AG09309 (cell line): ENCODE measurements around a stretch of chr6.

- RRBS: no CpG with 5 or more reads among the region's 4 CpGs
These were observed 362.4 kb downstream of the FARS2 start for GRCh38 chr6:5623692-5624171.

DNA sequence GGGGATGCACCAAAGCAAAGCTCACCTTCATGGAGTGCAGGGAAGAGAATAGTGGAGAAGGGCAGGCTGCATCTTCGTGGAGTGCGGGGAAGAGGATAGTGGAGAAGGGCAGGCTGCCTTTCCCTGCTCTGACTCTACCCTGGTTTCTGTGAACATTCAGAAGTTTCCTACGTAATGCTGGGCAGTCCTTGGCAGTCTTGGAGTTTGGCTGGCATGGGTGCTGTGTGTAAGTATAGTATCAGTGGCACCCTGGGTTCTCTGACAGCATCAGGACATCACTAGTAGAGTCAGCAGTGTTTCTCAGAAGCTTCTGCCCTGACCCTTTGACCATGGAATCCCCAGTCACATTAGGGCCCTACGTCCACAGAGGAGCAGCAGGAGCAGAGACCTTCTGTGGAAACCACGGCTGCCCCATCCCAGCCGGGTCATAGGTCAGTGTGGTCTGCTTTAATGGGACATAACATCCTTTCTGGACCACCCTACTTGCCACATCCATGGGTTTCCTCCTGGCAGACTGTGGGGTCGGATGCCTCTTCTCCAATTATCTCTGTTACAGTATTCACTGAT is 352.9 kb downstream of the NRN1 start:
- RRBS: no CpG with 5 or more reads among the region's 7 CpGs

DNA sequence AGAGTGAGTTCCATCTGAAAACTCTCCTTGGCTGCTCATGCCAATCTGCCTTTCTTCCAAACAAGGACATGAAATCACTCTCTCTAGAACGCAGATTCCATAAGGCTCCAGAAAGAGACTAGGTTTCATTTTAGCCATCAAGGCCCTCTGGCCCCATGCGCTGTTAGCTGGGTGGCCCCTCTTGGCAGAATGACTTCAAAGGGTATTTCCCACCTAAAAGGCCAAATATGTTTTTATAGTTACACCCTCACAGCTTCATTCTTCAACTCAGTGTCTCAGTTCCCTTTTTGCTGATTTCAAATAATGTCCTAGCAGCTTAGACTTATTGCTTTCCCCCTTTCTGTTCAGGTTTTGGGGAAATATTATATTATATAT is 70.8 kb upstream of the F13A1 start:
- RRBS: no CpG with 5 or more reads among the region's 2 CpGs

GRCh38 chr6:6586643-6587758 is 1.5 kb upstream of the LY86 start:
- RRBS: no CpG with 5 or more reads among the region's 10 CpGs

DNA sequence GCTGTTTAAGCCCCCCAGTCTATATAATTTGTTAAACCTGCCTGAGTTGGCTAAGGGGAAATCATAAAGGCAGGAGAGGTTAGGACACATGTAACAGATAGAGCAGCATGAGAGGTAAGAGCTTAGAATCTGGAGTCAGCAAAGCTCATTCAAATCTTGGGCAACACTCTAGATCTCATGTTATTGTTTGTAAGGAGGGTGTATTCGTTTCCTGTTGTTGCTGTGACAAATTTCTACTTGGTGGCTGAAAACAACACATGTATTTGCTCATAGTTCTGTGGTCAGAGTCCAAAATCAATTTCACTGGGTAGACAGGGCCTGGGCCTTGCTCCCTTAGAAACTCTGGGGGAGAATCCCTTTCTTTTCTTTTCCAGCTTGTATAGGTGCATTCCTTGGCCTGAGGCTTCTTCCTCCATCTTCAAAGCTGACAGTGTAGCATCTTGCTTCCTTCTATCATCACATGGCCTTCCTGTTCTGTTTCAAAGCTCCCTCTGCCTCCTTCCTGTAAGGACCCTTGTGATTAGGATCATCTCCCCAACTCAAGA is 4.4 kb downstream of the LY86 start:
- RRBS: no CpG with 5 or more reads among the region's 1 CpG

DNA sequence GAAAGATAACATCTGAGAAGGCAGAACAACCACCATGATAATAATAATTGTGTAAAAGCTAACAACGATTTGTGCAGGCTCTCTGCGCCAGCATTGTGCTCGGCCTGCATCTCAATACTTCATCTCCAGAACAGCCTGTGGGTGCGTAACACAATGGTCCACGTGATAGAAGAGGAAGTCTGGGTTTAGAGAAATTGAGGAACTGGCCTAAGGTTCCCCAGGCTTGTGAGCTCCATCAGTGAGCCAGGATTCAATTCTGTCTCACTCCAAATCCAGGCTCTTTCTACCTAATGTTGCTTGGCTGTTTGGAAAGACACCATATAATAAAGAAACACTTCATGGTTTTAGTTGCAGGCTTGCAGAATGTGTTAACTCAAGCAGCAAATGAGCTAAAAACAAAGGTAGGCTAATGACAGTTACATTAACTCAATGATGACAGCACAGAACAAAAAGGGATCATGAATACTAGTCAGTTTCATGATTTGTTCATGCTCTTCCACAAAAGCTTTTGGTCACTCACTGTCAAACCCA is 71.3 kb downstream of the LY86 start:
- RRBS: no CpG with 5 or more reads among the region's 5 CpGs

- RRBS: no CpG with 5 or more reads among the region's 7 CpGs
These were observed 77.0 kb downstream of the LY86 start for GRCh38 chr6:6665602-6665925.

DNA sequence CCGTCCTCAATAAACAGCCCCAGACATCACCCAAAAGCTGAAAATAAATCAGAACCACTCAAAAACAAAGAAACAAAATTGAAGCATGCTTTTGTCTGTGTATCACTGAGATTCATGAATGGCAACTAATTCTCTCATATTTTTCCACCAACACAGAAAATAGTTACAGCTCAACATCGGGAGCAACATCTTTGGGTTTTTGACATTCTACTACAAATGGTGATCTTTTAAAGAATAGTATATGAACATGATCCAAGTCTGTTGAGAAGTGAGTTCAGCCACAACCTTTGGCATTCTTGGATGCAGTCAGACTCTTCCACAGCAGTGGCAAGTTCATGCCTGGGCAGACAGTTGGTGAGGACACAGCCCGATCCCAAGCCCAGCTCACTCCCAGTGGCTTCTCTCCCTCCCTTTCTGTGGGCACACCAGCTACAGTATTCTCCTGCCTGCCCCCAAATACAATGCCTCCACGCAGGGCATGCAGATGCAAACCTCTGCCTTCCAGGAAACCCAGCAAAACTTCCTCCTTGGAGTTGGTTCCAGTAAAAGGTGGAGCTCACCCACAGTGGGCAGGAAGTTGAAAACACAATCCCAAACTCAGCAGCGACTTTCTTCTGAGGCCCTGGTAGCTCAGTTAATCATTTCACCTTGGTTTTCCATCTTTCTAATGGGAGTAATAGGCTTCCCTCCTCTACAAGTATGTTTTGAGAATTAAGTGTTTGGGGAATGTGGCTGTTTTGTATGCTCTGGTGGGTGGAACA is 93.6 kb downstream of the LY86 start:
- RRBS: no CpG with 5 or more reads among the region's 5 CpGs

GRCh38 chr6:6683287-6684485 is 95.2 kb downstream of the LY86 start:
- RRBS: no CpG with 5 or more reads among the region's 12 CpGs

- RRBS: no CpG with 5 or more reads among the region's 18 CpGs
These were observed 106.4 kb downstream of the LY86 start for GRCh38 chr6:6694731-6695541.

- RRBS: no CpG with 5 or more reads among the region's 13 CpGs
These were observed 113.3 kb downstream of the LY86 start for GRCh38 chr6:6701708-6702411.

DNA sequence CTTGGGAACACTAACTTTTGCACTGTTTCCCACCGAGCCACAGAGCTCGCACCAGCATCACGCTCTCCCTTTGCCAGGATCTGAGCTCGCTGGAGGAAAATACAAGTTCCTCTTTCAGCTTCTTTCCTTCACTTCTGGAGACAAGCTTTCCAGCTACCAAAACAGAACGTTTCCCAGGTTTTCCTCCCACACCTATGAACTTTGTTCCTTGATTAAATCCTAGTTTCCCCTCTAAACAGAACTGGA is 135.3 kb downstream of the LY86 start:
- RRBS: no CpG with 5 or more reads among the region's 5 CpGs

DNA sequence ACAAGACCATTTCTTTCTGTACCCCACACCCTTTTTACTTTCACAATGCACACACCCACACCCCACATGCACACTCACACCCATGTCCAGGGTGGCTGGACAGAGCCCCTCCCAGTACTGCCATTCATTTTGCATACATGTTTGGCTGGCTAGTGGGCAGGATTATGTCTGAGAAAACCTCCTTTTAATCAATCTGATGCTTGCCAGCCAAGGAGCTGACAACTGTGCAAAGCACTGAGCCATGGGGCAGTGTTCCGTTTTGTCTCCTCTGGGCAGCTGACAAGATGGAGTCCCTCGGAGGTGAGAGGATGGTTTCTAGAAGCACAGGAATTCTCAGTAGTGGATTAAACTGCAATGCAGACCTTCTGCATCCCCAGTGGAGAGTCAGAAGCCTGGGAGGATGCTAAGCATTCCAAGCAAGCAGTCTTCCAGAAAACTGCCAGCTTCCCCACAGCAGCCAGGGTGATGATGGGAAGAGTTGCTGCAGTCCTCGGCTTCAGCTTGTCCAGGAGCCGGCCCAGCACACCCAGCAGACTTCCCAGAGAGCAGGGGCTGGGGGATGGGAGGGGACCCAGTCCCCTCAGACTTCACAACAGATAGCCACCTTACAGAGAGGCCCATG is 163.5 kb downstream of the LY86 start:
- RRBS: no CpG with 5 or more reads among the region's 4 CpGs

GRCh38 chr6:6850843-6851854 is 256.6 kb upstream of the RREB1 start:
- RRBS: no CpG with 5 or more reads among the region's 12 CpGs

DNA sequence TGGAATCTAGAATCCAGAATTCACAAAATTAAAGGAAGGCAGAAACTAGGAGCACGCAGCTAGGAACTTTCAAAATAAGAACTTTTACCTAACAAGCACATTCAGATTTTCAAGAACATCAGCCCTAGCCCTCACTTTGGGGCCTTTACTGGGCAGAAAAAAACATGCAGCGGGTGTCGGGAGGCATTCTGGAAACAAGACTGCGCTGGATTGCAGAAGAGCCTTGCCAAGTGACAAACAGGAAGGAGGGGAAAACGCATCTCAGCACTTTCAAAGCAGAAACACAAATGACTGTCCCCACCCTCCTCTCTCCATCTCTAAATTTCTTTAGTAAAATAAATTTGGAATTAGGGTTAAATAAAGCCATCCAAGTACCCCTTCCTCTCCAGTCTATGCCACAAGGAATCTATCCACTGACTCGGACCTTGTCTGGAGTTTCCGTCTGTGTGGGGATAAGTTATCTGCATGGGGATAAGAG is 74.5 kb upstream of the RREB1 start:
- RRBS: no CpG with 5 or more reads among the region's 7 CpGs

DNA sequence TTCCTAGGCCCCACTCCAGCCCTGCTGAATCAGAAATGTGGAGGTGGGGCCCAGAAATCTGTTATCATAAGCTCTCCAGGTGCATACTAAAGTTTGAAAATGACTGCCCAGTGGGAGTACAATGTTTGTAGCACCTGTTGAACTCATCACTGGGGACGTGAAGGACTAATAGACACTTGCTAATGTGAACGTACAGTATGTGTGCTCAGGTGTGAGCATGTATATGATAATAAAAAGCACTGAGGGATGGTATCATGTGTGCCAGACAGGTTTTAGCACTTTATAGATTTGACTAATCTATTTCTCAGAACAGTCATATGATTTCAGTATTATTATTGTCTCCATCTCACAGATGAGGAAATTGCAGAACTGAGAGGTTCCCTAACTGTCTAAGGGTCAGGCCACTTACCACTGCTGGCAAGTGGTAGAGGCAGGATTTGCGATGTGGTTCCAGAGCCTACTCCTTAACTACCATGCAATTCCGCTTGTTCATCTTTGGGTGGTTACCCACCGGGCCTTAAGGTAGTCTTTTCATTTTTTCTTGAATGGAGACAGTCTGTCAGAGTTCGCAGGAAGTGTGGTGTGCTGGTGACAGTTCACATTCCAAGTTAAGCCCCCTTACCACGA is 46.6 kb downstream of the RREB1 start:
- RRBS: no CpG with 5 or more reads among the region's 7 CpGs

DNA sequence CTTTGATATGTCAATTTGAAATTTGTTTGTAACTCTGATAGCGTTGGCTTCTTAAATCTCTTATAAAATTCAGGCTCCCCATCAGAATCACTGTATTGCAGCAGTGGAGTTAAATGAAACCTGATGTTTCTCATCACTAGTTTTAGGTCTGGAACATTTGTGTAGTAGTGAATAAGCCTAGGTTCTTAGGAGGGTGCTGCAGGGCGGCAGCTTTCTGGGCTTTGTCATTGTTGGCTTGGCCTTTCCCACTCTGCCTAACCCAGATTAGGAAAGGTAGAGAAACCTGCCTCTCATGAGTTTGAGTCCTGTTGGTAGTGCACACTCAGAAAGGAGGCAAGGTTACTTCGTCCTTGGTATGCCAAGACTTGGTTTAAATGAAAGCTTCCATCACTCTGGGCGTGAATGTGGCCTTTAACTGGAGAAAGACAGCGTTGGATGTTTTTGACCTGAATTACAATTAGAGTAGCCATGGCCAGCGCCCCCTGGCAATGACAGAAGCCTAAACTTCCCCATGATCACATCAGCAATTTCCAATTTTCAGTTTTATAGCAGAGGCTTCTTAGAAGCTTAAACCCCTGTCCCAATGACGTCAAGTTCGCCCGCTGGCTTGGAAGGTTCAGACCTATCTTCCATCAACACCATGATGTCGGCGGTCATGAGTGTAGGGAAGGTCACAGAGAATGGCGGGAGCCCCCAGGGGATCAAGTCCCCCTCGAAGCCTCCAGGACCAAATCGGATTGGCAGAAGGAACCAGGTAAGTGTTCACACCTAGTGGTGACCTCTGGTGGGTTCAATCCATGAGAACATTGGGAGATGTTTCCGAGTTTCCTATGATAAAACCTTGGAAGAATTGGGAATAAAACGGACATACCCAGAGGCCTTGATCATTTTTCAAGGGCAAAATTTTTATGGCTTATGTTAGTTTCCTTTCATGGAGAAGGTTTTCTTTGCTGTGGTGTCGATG is 73.8 kb downstream of the RREB1 start:
- RRBS: no CpG with 5 or more reads among the region's 17 CpGs

DNA sequence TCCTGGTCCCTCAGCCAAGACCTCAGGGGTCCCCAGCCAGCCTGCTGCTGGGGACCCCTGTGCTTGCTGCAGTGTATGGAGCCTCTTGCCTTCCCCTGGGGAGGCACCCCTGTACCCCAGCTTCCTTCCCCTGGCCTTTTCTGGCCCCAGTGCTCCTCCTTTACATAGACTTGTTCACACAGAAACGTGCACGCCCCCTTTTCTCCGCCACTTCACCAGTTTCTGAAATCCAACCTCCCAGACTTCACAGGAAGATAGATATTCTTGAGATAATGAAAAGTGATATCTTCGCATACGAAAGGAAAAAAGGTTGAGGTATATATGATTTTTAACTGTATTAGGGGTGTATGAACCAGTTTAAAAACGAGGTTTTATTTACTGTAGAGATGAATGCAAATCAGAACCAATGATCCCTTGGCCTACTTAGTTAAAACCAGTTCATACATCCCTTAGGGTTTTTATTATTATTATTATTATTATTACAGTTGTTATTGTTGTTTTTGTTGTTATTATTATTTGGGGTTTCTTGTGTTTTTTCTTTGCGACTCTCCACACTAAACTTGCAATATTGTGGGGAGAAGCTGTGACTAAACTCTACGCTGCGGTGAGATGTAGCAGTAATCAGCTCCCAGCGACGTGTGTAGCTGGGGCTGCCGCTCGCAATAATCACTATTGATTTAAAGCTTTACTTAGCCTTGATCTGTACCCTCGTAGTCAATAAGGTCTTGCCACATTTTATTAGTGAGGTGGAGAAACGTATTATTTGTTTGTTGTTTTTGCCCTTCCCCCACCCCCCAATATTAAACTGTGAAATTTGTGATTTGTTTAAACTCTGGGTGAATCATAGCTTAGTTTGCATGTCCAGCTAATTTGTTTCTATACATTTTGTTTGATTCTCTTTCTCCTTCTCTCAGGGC is 62.2 kb downstream of the SSR1 start:
- RRBS: no CpG with 5 or more reads among the region's 15 CpGs

- RRBS: no CpG with 5 or more reads among the region's 2 CpGs
These were observed 15.2 kb upstream of the SSR1 start for GRCh38 chr6:7328115-7328655.

GRCh38 chr6:7519453-7519791 is 22.0 kb upstream of the DSP start:
- RRBS: no CpG with 5 or more reads among the region's 3 CpGs